Vagina (tissue), 1 donor: ENCODE measurements around the gene C16orf46.

- PRO-cap, result no peak
- RAMPAGE, long total RNA, result no peak
Observed at GRCh38 chr16:78609283-78610299, 510.1 kb downstream of the WWOX start.

- PRO-cap, result no peak
- RAMPAGE, long total RNA, result no peak
Observed at GRCh38 chr16:78646967-78647567, 547.6 kb downstream of the WWOX start.

DNA sequence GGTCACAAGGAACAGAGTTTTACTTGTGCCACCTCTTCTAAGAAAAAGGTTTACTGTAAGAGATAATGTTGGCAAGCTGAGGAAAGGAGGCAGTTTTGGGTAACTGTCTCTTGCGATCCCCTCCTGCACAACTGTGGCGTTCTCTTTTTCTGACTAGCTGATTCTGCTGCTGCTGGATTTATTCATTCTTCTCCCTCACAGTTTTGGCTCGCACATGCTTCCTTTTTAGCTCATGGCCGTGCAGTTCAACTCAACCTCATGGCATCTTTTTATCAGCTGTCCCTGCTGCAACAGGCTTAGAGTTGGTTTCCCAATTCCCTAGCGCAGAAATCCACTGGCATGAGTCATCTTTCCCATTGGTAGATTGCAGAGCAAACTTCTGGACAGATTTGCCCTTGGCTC is 584.4 kb downstream of the WWOX start:
- PRO-cap, result unidirectional peak, minus-strand start at position 151 of the sequence
- RAMPAGE, long total RNA, result no peak

- PRO-cap, result no peak
- RAMPAGE, long total RNA, result start-site peak on the plus strand at chr16:78770698-78770890, 16 reads
Observed at GRCh38 chr16:78770321-78770971, 671.0 kb downstream of the WWOX start.

GRCh38 chr16:78815488-78816269 is 716.2 kb downstream of the WWOX start:
- PRO-cap, result no peak
- RAMPAGE, long total RNA, result no peak

DNA sequence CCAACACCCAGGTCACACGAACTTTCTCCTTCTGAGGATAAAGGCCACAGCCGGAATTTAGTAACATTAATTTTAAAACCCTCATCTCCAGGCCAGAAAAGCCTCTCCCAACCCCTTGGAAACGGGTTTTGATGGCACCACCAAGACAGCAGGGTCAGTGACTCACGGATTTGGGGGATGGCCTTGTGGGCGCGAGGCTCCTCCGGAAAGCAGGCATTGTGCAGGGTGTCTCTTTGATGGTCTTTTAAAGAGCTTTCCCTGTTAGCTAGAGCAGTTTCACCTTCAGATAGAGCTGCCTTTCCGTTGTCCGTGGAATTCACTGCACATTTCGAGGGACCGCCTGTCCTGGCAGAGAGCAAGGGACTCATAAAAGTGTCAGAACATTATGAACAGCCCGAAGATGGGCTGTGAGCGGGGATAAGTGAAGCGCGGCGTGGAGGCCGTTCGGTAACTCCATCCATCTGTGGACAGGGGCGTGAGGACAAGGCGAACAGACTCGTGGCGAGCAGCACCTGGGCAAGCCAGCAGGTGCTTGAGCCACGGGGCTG is 371.3 kb downstream of the MAF start:
- PRO-cap, result bidirectional peak, plus-strand start at position 386 of the sequence, minus-strand start at position 288 of the sequence
- RAMPAGE, long total RNA, result start-site peak on the minus strand centred at position 306 of the sequence, 36 bp wide, 44 reads

DNA sequence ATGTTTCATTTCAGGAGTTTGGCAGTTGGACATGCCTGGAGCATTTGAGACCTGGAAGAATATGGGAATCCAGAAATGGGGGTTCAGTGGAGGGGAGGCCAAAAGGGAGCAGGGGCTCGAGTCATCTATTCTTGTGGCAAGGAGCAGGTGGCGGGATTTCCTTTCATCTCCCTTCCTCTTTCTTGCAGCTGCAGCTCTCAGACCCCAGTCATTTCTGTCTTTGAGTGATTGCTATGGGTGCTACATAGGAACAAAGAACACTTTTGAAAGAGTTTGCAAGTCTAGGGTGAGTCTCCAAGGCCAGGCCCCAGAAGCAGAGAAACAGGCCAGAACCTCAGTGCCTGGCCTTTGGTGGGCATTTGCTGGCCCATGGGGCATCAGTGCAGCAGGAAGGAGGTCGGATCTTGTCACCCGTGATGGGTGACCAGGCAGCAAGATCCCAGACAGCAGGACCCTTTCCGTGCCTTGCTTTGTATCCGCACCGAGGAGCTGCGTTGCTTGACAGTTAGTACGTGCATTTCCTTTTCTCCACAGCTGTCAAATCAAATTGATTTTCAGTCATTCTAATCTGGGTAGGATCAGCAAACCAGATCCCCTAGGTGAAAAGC is 244.5 kb upstream of the MAF start:
- PRO-cap, result no peak
- RAMPAGE, long total RNA, result no peak

DNA sequence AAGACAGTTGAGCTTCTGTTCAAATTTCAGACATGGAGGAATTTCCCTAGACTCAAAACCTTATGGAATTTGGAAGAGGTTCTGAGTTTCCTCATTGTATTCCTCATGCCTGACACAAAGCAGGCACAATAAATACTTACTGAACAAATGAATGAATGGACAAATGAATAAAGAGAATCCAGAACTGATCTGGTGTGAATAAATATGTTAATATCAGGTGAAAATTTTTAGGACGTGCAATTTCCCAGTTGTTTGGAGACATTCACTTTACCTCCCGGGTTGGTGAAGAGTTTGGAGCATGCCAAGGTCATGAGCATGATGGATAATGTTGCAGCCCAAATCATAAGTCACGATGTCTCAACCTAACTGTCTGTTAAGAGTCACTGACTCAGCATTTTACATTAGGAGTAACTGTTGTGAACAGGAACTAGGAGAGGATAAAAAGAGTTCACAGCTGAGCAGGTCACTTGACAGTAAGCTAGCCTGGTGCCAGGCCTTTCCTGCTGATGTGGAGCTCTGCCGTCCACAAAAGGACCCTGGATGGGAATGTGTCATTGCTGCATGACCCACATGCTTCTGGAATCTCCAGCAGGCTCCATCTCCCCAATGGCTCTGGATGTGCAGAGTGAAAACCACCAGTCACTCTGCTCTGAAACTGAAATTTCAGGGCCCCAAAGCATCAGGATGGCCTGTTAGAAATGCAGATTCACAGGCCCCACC is 371.5 kb upstream of the MAF start:
- PRO-cap, result no peak
- RAMPAGE, long total RNA, result no peak

DNA sequence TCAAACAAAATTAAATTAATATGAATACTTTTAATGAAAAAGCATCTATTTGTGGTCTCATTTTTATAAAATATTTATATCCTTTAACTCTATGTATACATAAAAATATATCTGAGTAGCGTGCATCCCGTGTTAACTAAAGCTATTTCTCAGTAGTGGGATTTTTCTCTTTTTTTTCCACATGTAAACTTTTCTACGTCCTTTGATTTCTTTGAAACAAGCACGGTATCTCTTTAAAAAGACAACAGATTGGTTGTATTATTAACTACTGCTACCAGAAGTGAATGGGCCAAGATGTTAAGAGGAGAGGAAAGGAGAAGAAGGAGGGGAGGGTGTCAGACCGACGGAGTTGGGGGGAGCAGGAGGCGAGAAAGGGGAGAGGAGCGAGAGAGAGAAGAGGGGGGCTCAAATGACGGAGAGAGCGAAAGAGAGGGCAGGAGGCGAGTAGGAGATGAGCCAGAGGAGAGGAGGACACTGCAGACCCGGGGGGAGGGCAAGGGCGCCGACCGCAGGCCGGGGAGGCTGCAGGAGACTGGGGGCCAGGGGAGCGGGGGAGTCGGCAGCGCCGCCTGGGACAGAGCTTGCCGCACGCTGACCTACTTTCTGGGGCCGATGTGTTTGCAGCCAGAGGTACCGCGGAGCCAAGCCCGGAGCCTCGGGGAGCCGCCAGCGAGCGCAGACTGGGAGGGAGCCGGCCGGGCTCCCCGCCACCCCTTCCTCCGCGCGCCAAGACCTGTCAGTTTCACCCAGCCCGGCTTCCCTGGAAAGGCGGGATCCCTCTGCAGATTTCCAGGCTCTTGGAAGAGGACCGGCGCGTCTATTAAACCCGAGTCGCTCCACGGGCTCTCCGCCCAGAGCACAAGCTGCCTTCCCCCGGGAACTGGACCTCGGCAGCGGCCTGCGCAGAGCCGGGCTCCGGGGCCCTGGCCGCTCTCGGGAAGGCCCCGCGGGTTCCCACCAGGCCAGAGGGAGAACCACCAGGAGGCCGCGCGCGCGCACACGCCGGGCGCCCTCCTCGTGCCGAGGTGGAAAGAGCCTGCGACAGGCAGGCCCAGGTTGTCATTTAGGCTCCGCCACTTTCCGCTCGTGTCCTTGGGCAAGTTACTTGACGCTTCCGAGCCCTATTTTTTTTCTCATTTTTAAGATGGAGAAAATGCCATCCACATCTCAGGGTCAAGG is 74.7 kb downstream of the CMC2 start:
- PRO-cap, result bidirectional peak, plus-strand start at position 784 of the sequence, minus-strand start at position 482 of the sequence
- RAMPAGE, long total RNA, result no peak

- PRO-cap, result no peak
- RAMPAGE, long total RNA, result no peak
Observed at GRCh38 chr16:81045532-81046167, 10.0 kb downstream of the ATMIN start.

DNA sequence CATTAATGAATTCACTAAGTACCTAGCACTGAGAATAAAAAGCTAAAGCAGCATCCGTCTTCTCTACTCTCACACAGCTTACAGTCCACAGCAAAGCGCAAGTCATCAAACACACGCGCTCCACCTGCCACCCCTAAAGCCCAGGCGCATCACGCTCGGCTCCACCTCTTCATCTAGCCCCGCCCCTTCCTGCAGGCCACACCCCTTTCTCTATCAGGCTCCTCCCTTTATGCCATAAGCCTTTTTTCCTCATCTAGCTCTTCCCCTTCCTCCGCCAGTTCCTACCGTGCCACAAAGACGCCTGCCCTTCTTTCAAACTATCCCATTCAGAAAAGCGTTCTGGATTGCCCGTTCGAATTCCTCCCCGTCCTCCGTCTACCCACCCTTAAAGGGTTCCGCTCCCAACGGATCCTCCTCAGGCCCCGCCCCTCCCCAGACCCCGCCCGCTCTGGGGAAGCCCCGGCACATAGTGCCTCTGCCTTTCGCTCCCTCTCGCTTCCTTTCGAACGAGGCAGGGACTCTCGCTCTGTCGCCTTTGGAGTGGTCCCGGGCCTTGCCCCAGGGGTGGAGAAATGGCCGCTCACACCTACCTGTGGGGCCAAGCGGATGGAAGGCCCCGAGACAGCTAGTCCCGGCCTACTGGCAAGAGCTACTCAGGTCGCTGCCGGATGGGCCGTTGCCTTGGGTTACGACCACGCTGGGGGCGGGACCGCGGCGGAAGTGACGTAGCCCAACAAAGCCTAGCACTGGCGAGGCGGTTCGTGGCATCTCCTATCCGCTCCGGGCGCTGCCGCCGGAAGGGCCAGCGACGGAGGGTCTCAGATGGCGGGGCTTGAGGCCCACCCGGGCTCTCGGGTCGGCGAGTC is at the start of gene C16orf46:
C16orf46 (minus strand) TSS at position 693 of the 866 bp plus-strand sequence.
- PRO-cap, result bidirectional peak, plus-strand start at position 277 of the sequence, minus-strand start at position 135 of the sequence; bidirectional peak, plus-strand start at position 495 of the sequence, minus-strand start at position 377 of the sequence; bidirectional peak, plus-strand start at position 736 of the sequence, minus-strand start at position 663 of the sequence
- RAMPAGE, long total RNA, result start-site peak on the minus strand centred at position 675 of the sequence, 40 bp wide, 24 reads

DNA sequence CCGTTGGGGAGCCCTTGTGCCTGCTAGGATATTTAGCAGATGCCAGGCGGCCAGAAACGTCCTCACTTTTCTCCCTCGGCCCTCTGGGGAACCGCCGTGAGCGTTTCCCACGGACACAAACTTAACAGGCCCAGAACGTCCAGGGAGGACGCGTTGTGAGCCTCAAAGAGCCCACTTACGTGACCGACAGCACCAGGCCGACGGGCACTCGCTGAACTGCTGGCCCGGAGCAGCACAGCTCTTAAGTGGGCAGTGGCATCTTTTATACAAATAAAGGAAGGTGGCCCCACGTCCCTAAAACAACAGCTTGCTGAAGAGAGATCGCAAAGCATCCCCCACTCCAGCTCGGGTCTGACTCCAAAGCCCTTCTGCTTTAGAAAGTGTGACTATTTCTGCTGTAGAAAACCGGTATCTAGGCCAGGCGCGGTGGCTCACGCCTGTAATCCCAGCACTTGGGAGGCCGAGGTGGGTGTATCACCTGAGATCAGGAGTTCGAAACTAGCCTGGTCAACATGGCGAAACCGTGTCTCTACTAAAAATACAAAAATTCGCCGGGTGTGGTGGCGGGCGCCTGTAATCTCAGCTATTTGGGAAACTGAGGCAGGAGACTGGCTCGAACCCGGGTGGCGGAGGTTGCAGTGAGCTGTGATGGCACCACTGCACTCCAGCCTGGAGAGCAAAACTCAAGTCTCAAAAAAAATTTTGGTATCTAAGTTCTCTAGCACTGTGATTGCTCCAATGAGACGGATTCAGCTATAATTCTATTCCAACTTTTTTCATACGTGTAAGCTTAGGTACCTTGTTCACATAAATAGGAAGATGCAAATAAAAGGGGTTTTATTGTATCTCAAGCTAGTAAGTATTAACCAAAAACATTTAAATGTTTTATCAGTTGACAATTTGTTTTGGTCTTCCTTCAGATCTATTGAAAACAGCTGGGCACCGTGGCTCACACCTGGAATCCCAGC is 658 bp upstream of the C16orf46 start:
- PRO-cap, result no peak
- RAMPAGE, long total RNA, result no peak

GRCh38 chr16:81378174-81379150 is 63.7 kb downstream of the GAN start:
- PRO-cap, result no peak
- RAMPAGE, long total RNA, result no peak

- PRO-cap, result no peak
- RAMPAGE, long total RNA, result no peak
Observed at GRCh38 chr16:81394922-81395821, 49.4 kb upstream of the CMIP start.

DNA sequence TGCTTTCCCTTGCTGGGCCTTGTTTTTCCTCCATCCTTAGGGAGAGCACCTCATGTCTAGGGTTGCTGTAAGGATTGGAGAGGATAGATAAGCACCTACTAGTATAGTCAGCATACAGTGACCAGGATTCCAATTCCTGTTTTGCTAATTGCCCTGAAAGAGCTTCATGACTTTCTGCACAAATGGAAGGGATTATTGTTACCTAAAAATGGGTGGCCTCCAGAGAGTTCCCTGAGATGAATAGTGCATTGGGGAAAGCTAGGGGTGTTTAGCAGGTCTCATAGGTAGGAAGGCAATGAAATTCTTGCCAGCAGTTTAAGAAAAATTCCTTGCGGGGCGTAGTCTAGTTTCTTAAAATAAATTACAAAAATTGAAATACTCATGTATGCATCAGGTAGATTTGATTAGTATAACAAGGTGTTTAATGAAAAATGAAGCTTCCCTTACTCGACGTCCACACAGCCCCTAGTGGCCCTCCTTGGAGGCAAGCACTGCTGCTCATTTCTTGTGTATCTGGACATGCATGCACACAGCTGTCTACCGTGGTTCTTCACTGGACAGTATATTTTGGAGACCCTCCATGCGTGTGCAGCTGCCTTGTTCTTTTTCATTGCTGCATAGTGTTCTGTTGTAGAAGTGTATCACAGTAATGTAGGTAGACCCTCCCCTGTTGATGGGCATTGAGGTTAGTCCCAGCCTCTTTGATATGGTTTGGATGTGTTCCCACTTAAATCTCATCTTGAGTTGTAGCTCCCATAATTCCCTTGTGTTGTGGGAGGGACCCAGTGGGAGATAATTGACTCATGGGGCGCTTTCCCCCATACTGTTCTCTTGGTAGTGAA is 6.0 kb downstream of the CMIP start:
- PRO-cap, result no peak
- RAMPAGE, long total RNA, result start-site peak on the plus strand centred at position 112 of the sequence, 80 bp wide, 50 reads

- PRO-cap, result no peak
- RAMPAGE, long total RNA, result no peak
Observed at GRCh38 chr16:81461606-81462382, 17.2 kb downstream of the CMIP start.

DNA sequence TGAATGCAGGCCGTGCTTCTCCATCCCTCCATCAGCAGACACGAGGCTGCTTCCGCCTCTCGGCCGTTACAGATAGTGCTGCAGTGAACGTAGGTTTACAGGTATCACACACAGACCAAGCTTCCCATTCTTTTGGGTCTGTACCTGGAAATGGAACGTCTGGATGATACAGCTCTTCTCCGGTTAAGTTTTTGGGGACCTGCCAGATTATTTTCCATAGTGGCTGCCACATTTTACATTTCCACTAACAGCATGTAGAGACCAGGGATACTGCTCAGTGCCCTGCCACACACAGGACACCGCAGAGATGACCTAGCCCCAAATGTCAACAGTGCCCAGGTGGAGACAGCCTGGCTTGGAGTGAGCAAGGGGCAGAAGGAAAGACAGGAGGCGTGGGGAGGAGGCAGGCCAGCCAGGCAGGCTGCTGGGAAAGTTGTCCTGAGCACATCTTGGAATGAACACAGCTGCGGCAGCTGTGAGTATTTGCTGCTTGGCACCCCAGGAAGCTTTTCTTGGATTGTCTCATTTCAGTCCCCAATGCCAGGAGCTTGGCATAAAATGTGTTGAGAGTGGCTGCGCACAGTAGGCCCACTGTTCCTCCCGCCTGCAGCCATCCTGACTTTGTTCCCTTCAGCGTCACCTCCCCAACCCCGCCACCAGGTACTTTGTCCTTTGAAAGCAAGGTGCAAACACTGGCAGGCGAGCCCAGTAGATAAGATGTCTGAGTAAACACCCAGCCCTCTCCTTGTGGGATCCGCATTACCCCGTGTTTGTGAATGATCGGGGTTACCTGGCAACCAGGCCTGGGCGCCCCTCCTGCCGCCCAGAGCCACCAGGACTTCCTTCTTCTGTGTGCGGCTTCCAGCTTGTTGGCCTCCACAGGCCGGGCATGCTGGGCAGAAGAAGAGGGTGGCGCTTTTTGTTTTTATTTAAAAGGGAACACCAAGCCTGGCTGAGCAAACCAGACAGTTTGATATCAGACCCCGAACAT is 113.9 kb downstream of the CMIP start:
- PRO-cap, result no peak
- RAMPAGE, long total RNA, result no peak

- PRO-cap, result no peak
- RAMPAGE, long total RNA, result start-site peak on the plus strand at chr16:81626135-81626172, 18 reads
Observed at GRCh38 chr16:81625613-81626649, 153.2 kb upstream of the PLCG2 start.

DNA sequence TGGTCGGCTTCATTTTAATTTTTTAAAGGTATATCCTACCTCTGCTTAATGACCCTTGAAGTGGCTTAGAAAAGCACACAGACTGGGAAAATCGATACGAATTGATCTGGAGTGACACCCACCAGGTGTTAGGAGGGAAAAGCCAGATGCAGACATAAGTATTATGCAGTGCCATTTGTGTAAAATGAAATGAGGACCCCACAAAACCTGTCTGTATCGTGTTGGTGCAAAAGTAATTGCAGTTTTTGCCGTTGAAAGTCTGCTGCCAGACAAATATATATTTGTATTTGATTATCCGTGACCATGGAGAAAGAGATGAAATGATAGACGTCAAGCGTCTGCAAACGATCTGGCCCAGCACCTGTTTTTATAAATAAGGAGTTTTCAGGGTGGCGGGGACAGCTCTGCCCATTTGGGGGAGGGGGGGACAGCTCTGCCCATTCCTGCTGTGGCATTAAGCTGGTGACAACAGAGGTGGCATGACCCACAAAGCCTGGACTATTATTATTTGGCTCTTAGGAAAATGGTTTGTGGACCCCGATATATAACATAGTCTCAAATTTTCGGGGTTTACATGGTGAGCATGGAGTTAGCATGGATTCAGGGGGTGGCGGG is 143.6 kb upstream of the PLCG2 start:
- PRO-cap, result no peak
- RAMPAGE, long total RNA, result no peak

GRCh38 chr16:81654945-81656125 is 123.8 kb upstream of the PLCG2 start:
- PRO-cap, result unidirectional peak, plus-strand start at chr16:81655342
- RAMPAGE, long total RNA, result no peak